Subcutaneous adipose tissue (tissue), 3 donors: ENCODE measurements around a stretch of chr3.

DNA sequence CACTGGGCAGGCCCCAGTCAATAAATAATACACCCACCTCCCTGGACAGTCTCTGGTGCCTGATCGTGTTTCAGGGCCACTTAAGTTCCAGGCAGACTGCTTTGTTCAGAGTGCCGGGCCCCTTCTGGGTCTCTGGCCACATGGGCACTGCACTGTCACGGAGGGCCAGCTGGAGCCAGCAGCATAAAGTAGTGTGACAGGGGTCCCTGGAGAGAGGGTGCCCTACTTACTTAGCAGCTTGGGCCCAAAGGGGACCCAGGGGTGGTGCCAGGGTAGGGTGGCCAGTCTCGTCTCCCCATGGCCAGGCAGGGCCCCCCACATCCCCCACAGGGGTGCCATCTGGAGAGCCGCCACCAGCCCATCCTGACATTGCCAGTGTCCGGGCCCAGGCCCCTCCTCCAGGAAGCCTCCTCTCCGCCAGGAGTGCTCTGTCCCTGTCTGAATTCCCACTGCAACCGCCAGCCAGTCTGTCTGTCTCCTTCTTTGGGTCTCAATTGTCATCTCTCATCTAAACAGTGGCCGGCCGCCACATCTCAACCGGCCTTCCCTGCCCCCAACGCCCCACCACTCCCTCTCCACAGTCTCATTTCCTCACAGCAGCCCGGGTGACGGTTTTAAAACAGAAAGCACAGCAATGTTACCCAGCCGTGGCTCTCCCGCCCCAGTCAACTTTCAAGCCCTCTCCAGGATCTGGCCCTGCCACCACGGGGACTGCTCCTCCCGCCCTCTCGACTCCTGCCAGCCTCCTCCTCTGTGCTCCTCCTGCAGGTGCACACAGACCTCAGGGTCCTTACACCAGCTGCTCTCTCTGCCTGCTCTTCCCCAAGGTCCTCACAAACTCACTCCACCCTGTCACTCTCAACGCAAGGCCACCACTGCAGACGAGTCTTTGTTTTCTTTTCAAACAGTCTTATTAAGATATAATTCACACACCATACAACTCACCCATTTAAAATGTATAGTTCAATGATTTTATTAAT is 57.1 kb downstream of the IQSEC1 start:
- PRO-cap: bidirectional peak, plus-strand start at position 664 of the sequence, minus-strand start at position 538 of the sequence
- RAMPAGE, long total RNA, 3 experiments: no peak in any of the 3 experiments

GRCh38 chr3:13072139-13072916 is 901 bp downstream of the IQSEC1 start:
- PRO-cap: no peak
- RAMPAGE, long total RNA, 3 experiments: no peak in any of the 3 experiments

- PRO-cap: no peak
- RAMPAGE, long total RNA, 3 experiments: no peak in any of the 3 experiments
Observed at GRCh38 chr3:13189678-13190435, 116.6 kb upstream of the IQSEC1 start.

GRCh38 chr3:13262741-13263109 is 157.4 kb downstream of the NUP210 start:
- PRO-cap: no peak
- RAMPAGE, long total RNA, 3 experiments: no peak in any of the 3 experiments

DNA sequence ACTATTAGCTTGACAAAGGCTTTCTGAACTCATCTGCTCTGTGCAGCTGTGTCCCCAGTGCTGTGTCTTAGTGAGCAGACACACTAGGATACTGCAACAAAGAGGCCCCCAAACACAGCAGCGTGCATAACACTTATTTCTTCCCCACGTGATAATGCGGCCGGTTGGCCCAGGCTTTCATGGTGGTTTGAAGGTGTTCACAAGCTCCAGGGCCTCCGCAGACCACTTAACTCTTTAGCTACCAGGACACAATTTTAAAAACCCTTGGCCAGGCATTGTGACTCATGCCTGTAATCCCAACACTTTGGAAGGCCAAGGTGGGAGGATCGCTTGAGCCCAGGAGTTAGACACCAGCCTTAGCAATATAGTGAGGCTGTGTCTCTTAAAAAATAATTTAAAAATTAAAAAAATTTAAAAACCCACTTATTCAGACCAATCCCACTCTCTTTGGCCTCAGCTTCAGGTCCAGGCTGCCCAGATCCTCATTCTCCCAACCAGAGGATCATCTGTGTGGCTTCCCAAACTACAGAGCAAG is 2.0 kb upstream of the HDAC11 start:
- PRO-cap: no peak
- RAMPAGE, long total RNA, 3 experiments: no peak in any of the 3 experiments

- PRO-cap: unidirectional peak, minus-strand start at chr3:13528687
- RAMPAGE, long total RNA, 3 experiments: start-site peak on the plus strand in 1 of 3 experiments, at chr3:13528901-13529071 at its widest, 7 to 15 reads per replicate
Observed at GRCh38 chr3:13528597-13529226, 20.2 kb upstream of the FBLN2 start.

- PRO-cap: no peak
- RAMPAGE, long total RNA, 3 experiments: no peak in any of the 3 experiments
Observed at GRCh38 chr3:13639490-13640014, 90.6 kb downstream of the FBLN2 start.

DNA sequence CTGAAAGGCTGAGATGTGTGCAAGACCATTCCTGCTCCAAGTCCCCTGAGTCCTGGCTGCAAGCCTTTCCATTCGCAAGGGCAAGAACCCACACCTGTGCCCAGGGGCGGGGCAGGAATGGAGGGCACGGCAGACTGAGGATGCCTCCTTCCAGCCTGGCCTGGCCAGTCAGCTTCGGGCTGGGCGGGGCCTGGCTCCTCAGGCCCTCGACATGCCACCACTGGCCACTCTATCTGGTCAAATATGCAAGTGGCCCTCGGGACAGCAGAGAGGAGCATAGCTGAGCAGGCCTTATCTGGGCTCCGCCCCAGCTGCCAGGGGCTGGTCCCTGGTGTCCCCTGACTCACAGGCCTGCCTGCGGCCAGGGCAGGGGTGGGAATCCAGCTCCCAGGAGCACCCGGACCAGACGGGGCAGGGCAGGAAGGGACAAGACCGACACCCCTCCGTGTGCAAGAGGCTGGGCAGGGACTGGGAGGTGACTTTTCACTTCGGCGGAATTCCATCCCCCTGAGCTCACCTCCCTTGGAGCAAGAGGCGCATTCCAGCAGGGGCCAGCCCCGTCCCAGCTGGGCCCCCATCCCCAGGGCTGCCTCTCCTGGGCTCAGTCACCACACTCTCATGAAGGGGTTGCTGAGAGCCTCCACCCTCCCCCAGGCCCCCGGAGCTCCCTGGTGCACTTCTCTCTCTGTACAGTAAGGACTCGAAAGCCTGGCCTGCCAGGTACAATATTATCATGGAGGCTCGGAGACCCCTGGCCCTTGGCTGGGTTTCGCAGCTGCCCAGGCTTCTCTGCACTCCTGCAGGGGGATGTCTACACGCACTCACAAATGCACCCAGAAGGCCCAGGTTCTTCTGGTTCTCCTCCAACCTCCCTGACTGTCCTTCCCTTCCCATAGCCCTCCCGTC is 29.6 kb downstream of the WNT7A start:
- PRO-cap: no peak
- RAMPAGE, long total RNA, 3 experiments: no peak in any of the 3 experiments

GRCh38 chr3:14046878-14047412 is 77.7 kb downstream of the CHCHD4 start:
- PRO-cap: no peak
- RAMPAGE, long total RNA, 3 experiments: start-site peak on the minus strand in 3 of 3 experiments, at chr3:14047134-14047210 at its widest, 18 to 42 reads per replicate

DNA sequence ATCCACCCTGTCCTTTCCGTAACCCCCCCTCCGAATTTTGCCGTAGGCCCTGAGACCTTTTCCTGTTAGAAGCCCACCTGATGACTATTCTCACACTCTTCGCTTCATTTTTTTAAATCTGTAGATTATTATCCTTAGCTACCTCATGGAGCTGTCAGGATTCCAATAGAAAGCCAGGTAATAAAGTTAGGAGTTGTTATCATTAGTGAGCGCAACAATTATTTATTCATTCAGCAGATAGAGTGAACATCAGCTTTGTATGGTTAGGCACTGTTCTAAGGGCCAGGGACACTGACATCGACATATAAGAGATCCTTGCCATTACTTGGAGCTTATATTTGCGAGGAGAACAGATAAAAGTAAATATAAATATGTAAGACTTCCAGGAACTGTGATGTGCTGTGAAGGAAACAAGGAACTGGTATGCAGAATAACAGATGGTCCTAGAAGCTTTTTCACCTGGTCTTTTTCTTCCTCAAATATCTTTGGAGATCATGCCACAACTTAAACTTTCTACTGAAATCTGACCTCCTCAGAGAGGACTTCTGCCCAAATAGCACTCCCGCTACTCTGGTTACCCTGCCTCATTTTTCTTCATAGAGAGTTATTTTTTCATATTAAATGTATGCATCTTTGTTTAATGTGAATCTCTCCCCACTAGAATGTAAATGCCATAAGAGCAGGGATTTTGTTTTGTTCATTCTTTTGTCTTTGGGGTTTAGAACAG is 540 bp downstream of the LSM3 start:
- PRO-cap: no peak
- RAMPAGE, long total RNA, 3 experiments: no peak in any of the 3 experiments

DNA sequence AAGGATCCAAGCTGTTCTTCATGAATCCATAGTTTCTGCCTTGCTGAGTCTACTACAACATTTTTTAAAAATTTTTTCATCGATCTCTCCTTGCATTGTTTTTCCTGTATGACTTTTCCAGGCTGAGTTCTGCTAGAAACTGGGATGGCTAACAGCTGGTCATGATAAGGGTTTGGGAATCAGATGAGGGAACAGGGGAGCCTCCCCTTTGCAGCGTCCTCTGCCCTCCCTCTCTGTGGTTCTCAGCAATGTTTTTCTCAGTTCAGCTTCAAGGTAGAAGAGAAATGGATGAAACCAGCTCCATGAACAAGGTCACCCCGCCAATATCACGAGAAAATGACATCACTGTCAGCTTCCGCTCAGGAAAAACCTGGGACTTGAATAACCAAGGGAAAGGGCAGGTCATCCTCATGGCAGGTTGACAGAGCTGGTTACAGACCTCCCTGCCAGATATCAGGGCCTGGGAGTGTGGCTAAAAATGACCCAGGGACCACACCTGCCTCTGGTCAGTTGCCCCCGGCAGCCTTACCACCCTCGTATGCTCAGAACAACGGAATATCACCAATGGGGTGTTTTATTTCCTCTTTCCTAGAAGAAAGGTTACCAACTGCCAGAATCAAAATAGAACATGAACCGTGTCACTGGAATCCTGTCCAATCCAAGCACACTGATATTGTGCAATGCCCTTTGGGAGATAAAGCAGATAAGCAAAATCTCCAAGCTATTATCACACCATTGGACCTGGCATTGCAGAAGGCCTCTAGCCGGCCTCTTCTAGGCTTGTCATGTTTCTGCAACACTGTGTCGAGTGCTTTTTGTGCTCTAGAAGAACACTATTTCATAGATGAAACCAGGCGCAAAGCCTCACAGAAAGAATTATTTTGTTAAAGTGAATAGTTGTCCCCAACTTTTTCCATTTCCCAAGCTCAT is 26.1 kb downstream of the LSM3 start:
- PRO-cap: unidirectional peak, minus-strand start at position 244 of the sequence; bidirectional peak, plus-strand start at position 730 of the sequence, minus-strand start at position 549 of the sequence
- RAMPAGE, long total RNA, 3 experiments: no peak in any of the 3 experiments

DNA sequence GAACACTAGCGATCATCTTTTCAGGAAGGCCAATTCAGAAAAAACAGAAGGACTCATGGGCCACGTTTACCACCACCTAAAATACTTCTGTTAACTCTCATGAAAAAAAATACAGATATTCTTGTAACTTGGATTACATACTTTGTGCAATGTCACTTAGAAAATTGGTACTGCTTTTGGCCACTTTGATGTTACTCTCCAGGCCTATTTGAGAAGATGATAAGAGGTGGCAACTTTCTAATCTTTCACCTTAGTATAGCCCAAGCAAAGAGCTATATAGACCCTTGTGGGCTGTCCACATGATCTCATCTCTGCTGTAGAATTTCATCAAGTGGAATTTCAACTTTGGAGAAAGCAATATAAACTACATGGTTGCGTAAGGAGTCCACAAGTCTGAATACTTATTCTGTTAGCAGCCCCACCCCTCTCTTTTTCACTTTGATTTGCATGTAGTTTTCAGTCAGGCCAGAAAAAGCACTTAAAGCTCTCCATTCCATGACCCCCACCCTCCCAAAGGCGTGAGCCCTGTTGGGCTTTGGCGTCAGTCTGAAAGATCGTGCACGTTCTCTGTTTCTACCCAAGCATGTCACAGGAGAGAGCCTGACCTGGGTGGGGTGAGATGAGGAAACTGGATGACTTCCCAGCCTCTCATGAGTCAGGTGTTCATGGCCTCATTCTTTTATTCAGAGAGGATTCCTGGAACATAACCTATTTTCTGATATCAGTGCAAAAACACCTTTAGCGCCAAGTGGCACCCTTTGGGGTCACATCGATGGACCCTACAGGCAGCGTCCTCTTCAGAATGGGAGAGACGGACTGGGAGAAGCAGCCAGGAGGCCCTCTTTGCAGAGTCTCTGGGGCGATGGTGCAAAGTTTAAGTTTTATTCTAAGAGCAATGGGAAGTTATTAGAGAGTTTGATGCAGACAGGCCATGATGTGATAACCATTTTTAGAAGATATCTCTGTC is 55.6 kb downstream of the LSM3 start:
- PRO-cap: no peak
- RAMPAGE, long total RNA, 3 experiments: no peak in any of the 3 experiments

DNA sequence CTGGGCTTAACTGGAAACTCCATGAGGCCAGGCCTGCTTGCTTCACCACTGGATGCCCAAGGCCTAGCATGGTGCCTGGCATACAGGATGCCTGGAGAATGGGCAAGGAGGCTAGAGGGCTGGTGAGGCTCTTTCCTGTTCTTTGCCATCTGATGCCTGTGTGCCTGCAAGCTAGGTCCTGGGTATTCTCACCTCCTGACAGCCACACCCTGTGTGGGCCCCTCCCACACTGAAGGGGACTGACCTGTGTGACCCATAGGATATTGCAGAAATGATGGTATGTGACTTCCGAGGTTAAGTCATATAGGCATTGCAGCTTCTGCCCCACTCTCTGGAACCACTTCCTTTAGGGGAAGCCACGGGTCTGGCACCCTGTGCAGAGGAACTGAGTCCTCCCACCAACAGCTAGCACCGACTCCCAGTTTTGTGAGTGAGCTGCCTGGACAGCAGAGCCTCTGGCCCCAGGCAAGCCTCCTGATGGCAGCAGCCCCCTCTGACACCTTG is 24.7 kb upstream of the SLC6A6 start:
- PRO-cap: bidirectional peak, plus-strand start at position 421 of the sequence, minus-strand start at position 151 of the sequence
- RAMPAGE, long total RNA, 3 experiments: no peak in any of the 3 experiments

DNA sequence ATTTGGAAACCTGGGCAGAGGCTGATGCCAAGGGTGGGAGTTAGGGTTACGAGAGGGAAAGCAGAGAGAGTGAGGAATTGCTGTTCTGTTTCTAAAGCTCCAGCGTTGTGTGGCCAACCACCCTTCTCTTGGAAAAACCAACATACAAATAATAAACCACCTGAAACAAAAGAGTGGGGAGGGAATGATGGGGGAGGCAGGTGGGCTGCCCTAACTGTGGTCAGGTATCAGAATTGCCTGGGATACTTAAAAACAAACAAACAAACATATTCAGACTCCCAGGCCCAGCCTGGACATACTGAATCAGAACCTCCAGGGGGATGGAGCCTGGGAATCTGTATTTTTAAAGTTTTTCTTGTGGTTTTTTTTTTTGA is 4.3 kb downstream of the SLC6A6 start:
- PRO-cap: no peak
- RAMPAGE, long total RNA, 3 experiments: no peak in any of the 3 experiments

DNA sequence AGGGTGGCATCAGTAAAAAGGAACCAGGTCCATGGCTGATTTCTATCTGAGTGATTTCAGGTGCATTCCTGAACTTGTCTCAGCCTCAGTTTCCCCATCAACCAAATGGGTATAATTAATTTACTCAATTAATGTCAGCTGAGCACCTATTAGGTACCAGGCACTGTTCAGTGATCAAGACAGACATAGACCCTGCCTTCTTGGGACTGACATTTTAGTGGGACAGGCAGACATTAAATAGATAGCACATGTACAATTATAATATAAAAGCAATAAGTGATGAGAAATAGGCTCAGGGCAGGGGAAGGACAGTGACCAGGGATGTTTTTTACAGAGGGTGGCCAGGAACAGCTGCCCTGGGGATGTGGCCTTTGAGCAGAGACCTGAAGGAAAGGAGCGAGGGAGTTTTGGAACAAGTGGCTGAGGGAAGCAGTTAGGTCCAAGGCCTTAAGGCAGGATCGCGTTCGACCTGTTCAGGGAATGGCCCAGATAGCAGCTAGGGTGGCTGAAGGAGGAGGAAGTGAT is 51.1 kb downstream of the SLC6A6 start:
- PRO-cap: no peak
- RAMPAGE, long total RNA, 3 experiments: no peak in any of the 3 experiments

DNA sequence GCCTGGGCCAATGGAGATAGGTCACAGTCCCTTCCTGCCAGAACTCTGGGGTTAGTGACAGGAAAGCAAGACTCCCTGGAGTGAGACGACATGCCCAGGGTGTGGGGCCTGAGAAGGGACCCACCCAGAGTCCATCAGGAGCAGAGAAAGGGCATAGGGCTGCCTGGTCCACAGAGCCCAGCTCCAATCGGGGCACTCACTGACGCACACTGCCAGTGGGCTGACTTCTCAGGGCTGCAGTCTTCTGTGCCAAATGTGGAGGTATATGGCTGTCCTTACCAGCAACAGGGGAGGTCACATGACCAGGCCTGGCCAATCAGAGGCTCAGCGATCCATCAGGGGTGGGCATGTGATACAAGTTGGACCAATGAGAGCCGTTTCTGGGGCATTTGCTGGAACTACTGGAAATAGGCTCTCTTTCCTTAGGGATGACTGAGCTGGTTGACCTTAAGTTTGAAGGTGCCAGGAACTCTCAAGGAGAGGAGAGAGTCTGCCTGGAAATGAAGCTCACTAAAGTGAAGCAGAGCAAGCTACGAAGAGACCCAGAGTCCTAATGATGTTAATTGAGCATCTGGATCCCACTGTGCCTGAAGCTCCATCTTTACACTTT is 2.1 kb downstream of the GRIP2 start:
- PRO-cap: no peak
- RAMPAGE, long total RNA, 3 experiments: no peak in any of the 3 experiments

GRCh38 chr3:14555717-14556435 is 15.7 kb upstream of the GRIP2 start:
- PRO-cap: no peak
- RAMPAGE, long total RNA, 3 experiments: no peak in any of the 3 experiments

DNA sequence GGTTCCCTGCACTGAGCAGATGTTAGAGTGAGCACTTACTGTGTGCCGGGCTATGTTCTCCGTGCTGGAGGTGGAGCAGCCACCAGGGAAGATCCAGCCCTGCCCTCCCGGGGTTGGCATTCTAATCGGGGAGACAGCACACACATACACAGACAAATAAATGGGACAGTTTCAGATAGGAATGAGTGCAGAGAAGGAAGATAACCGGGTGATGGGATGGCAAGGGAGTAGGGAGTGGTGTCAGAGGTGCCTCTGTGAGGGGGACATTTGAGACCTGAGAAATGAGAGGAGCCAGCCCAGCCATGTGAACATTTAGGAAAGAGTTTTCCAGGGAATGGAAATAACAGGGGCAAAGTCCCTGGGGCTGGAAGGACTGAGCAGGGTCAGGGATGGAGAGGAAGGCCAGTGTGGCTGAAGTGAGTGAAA is 15.6 kb upstream of the FGD5 start:
- PRO-cap: no peak
- RAMPAGE, long total RNA, 3 experiments: no peak in any of the 3 experiments

- PRO-cap: no peak
- RAMPAGE, long total RNA, 3 experiments: no peak in any of the 3 experiments
Observed at GRCh38 chr3:14803646-14804215, 15.0 kb upstream of the FGD5 start.

DNA sequence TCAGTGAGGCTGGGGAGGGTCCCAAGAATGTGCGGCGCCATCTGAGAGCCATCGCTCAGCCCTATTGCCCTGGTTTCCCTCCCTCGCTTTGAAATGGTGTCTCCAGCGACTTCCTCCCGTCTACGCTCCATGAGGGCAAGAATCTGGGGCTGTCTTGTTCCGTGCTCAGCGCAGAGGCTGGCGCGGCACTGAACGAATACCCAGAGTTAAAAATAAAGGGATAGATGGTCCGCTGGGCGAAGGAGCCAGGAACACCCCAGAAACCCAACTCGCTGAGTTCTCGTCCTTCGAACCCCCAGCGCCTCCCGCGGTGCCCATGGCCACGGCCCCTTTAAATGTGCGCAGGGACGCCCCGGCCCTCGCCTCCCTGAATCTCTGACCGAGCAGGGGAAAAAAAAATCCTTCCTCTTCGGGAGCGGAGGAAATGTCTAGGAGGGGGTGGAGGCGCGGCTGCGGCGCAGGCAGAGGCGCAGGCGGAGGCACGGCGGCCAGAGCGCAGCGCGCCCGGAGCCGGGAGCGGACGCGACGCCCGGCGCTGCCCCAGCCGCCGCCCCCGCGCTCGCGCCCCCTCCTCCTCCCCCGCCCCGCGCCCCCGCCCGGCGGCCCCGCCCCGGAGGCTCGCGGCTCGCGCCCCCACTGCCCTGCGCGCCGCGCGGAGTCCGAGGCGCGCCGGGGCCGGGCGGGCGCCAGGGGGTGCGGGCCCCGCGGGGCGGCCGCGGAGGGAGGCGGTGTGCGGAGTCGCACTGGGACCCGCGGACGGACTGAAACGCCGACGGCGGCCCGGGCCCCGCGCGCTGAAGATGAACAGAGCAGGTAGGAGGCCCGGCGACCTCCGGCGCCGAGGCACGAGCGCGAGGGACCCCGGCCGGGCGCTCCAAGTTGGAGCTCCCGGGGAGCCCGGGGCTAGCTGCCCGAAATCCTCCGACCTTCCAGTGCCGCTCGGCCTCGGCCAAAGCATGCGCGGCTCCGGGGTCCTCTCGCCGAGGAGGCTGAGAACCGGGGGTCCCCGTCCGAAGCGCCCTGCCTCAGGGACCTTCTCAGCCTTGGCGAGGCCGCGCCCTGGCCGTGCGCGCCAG is 8.4 kb upstream of the FGD5 start:
- PRO-cap: bidirectional peak, plus-strand start at position 491 of the sequence, minus-strand start at position 377 of the sequence; bidirectional peak, plus-strand start at position 662 of the sequence, minus-strand start at position 527 of the sequence
- RAMPAGE, long total RNA, 3 experiments: no peak in any of the 3 experiments